Metastatic Liver Carcinoma in the Adrenal Gland (tissue), 2 donors: ENCODE results near the genes TOMM22 and DNAL4.

GRCh38 chr22:38657168-38657597 lies 745 bp downstream of the CBY1 start:
- PRO-cap, 2 experiments = no peak in any of the 2 experiments

DNA sequence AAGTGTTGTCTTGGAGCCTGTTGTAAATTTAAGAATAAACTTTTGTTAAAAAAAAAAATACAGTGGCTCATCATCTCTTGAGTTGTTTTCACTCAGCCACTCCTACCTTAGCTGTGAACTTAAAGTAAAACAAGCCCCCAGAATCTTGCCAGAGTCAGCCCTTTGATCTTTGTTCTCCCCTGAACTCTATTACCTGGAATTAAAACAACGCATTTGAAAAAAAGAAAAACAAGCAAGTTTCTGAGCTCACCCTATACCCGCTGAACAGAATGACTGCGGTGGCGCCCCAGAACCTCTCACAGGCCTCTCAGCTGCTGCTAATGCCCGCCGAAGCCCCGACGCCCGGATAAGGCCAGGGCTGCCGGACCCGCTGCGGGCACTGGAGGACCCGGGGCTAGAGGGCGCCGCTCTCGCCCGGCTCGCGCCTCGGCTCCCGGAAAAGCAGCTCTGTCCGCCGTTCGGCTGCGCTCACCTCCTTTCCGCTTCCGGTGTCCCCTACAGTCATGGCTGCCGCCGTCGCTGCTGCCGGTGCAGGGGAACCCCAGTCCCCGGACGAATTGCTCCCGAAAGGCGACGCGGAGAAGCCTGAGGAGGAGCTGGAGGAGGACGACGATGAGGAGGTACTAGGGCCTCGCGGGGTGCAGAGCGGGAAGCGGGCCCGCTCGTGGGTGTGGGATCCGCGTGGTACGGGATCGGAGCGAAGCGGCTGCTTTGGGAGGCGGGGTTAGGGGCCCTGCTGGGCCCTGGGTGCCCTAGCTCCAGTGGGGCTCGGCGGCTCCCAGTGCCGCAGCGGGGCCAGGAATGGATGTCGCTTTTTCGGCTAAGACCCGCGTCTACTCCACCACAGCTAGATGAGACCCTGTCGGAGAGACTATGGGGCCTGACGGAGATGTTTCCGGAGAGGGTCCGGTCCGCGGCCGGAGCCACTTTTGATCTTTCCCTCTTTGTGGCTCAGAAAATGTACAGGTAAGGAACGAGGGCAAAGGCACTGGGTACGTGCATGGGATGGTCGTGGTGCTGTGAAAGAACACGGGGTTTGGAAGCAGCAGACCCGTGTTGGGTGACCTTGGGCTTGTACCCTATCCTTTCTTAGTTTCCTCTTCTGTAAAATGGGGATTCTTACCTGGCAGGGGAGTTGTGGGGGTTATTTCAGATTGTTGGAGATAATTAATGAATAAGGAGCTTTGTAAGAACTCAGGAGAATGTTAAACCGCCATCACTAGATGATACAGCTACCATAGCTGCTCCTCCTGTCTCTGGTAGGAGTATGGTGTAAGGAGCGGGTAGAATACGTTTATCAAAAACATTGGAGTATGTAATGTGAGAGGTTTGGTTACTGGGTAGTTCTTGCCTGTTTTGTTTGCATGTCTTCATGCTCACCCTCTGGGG lies at the start of gene TOMM22:
TSS of gene TOMM22 (plus strand) at position 482 of the 1,389 bp plus-strand sequence.
- PRO-cap, 2 experiments = peak in 2 of 2 experiments; most common plus-strand start position 482 of the sequence (in 2); most common minus-strand start position 443 of the sequence (in 1)

GRCh38 chr22:38682986-38683330 lies 1.2 kb downstream of the TOMM22 start:
- PRO-cap, 2 experiments = no peak in any of the 2 experiments

- PRO-cap, 2 experiments = no peak in any of the 2 experiments
Observed at GRCh38 chr22:38684540-38685603, 3.1 kb downstream of the TOMM22 start.

DNA sequence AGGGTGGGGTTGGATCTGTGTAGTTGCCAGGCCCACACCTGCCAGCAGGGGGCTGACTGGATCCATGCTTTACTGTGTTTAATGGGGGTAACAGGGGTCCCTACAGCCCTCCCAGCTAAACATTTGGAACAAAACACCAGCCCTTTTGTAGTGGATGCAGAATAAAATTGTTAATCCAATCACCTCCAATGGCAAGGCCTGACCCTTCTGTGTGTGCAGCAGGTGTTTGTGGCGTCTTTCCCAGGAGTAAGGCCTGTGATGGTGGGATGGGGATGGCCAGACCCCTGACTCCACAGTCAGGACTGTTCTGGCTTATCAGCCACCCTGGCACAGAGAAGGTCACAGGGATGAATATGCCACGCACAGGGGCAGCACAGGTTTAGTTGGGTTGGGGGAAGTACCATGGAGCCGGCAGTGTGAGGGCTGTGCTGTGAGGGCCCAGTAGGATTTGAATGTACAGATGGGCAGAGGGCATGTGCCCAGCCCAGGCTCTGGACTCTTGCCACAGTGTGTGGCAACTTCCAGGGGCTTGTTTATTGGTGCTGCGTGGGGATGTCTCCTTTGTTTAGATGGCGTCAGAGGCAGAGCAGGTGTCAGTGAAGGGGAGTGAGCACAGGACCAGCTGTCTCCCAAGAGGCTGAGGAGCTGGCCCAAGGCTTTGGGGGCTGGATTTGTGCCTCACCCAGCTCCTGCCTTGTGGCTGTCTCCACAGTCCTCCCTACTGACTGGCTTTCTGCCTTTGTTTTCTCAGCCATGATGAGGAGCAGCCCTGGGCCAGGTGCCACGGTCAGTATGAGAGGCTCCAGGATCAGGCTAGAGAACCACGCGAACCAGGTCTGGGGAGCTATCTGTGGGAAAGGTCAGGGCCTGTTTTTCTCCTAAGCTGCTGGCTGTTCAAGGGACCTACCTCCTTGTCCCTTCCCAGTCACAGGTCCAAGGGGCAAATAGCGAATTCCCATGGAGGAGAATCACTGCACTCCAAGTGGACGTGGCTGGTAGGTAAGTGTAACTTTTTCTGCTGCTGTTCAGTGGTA lies 22.1 kb downstream of the SUN2 start:
- PRO-cap, 2 experiments = peak in 1 of 2 experiments; most common plus-strand start position 596 of the sequence (in 1); most common minus-strand start position 727 of the sequence (in 1)

DNA sequence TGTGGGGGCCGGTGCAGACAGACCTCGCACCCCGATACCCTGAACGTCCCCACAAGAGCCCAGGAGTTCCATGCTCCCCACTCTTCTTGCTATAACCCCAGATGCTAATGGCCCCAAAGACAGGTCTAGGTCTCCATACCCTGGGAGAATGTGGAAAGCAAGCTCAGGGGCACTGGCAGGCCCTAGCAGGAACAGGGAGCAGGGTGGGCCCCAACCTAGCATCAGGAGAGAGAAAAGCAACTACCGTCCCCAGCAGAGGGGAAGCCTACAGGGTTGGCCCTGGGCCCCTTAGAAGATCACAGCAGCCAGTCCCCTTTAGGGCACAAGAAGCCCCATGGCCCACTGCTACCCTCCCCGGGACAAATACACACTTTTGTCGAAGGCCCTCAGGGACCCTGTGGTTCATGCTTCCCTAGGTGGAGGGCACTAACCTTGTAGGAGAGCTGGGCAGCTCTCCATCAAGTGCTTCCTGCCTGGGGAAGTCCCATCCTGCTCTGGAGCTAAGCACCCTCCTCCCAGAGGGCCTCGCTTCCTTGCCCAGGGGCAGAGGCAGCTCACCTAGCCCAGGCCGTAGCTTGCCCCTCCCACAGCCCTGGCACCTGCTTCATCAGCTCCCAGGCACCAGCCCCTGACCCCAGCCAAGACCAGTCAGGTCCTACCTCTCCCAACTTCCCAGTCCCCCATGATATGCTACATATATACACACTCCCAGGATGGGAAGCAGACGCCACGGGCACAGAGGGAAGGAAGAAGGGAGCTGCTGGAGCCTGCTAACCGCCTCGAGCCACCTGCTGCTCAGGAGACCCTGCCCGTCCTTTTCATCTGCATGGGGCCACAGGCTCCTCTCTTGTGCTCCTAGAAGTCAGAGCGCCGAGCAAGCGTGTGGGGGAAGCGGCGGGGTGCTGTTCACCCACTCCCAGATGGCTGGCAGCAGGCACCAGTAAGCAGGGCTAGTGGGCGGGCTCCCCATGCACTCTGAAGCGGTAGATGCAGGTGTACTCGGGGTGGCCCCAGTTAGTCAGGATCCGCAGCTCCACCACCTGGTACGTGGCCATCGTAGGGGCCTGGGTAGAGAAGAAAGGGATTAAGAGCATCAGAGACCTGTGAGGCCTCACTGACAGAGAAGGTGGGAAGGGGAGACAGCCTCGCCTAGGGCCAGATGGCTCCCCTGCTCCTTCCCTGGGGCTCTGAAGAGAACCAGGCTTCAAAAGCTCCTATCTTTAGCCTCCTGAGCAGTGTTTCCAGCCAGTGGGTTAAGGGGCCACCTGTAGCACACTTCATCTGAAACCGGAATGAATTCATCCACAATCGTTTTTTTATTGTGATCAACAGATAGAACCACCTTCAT lies 20.0 kb downstream of the SUN2 start:
- PRO-cap, 2 experiments = no peak in any of the 2 experiments

DNA sequence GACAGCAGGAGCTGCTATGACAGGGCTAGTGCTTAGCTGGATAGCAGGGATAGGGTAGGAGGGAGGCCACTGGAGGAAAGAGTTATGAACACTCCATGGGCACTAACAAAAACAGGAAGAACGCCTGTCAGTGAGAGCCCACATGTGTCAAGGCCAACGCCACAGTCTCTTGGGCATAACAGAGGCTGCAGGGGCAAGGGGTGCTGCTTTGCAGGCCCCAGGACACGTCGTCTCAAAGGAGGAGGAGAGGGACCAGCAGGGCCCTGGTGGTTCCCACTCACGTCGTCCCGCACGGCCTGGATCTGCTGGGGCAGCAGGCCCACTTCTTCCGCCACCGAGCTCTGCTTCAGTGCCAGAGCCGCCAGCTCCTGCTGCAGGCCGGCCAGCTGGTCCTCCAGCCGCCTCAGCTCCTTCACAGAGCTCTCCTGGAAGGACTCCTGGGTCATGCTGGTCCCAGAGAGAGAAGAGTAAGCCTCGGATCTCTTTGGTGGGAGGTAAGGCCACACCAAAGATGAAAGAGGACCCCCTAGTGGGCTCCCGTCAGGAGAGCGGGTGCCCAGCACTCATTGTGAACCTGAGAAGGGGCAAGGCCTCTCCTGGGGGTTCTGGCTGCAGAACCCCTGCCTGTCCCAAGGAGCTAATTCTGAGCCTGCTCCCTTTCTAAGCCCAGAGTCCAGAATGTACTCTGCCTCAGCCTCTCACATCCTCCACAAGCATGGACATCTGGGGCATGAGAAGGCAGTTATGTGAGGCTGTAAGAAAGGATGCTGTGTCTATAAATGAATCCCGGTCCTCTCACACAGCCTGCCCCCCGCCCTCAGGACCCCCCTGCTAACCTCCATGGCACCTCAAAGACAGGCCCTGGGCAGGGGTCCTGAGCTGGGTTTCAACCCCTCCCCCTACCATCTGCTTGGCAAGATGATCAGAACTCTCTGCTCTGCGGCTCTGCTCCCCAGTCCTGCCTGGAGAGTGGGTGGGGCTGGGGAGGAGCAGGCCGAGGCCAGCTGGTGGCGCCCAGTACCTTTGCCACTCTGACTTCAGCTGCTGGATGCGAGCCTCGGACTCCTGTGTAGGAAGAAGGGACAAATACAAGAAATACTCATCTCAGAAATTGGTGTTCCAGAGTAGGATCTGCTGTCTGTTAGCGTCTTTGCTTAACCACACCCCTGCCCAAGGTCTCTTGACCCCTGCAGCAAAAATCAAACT lies 15.4 kb downstream of the SUN2 start:
- PRO-cap, 2 experiments = no peak in any of the 2 experiments

DNA sequence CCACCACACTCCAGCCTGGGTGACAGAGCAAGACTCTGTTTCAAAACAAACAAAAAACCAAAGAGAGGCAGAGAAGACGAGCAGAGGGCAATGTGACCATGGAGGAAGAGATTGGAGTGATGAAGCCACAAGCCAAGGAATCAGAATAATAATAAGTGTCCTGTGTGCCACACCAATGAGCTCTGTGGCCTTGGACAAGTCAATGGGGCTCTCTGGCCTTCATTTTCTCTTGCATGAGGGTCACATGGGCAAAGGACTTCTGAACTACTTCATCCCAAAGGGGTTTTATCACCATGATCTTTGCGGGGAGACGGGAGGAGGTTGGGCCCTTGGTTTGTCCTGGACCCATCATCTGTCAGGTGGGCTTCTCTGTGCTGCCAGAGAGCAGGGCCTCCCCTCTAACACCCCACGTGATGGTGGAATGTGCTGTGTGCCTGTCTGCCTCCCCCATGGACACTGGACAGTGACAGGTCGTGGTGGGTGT lies 2.3 kb upstream of the SUN2 start:
- PRO-cap, 2 experiments = no peak in any of the 2 experiments

GRCh38 chr22:38793317-38794577 lies at the start of gene DNAL4:
DNAL4 (minus strand) TSS chr22:38794143.
- PRO-cap, 2 experiments = peak in 2 of 2 experiments; most common plus-strand start chr22:38794275 (in 2); most common minus-strand start chr22:38794125 (in 1)

- PRO-cap, 2 experiments = no peak in any of the 2 experiments
Observed at GRCh38 chr22:39017448-39018191, 3.3 kb upstream of the APOBEC3D start.

GRCh38 chr22:39143938-39144422 lies 8.5 kb downstream of the CBX7 start:
- PRO-cap, 2 experiments = no peak in any of the 2 experiments

- PRO-cap, 2 experiments = no peak in any of the 2 experiments
Observed at GRCh38 chr22:39148566-39149482, 3.7 kb downstream of the CBX7 start.

- PRO-cap, 2 experiments = no peak in any of the 2 experiments
Observed at GRCh38 chr22:39240558-39241385, 4.0 kb downstream of the PDGFB start.

GRCh38 chr22:39241903-39242779 lies 2.6 kb downstream of the PDGFB start:
- PRO-cap, 2 experiments = no peak in any of the 2 experiments

DNA sequence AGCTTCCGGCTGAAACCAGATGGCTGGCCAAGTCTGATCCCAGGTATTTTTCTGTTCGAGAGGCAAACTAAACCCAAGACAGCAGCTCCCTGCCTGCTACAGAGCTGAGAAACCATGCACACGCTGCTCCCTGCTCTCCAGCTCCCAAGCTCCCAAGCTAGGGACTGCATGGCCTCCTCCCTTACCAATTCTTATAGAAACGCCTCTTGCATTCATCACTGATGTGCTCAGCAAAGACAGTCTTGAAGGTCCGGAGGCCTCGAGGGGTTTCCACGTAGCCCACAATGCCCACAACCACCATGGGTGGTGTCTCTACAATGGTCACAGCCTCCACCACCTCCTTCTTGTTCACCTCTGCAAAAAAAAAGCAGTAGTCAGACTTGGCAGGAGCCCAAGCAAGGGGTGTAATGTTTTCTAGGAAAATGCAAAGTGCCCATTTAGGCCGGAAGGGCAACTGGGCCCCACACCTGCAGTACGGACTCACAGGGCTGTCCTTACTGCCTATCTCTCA lies 2.1 kb downstream of the RPL3 start:
- PRO-cap, 2 experiments = no peak in any of the 2 experiments

DNA sequence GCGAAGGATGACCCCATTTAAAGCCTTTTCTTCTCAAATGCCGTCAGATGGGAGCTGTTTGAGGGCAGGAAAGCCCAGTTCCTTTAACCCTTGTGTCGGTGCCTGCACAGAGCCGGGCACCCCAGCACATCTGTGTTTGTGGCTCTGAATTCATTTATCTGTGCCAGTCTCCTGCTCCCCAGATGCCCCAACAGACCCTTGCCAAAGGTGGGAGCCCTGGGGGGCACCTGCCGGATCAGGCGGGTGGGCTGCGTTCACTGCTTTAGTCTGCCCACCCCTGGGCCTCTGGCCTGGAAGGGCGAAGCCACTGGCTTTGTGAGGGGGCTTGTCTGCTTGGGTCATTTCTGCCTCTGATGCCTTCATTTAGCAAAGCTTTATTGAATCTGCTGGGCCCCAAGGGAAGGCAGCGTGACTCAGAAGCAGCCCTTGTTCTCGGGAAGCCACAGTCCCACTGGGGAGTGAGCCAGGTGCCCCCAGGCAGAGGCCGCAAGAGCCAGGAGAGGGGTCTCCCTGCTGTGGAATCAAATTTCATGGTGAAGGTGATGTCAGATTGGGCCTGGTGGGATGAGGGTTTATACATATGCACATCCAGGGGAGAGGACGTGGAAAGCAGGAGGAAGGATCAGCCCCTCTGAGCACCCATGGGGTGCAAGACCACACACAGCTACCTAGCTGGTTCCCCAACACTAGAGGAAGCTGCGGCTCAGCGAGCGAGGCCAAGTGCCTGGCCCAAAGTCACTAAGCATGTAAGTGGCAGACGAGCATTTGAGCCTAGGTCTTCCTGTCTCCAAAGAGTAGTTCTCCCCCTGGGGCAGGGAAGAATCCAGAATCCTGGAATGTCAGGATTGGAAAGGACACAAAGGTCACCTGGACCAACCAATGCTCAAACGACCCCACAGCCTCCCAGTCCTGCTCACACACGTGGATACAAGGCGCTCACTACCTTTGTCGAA lies 1.8 kb downstream of the SYNGR1 start:
- PRO-cap, 2 experiments = no peak in any of the 2 experiments

DNA sequence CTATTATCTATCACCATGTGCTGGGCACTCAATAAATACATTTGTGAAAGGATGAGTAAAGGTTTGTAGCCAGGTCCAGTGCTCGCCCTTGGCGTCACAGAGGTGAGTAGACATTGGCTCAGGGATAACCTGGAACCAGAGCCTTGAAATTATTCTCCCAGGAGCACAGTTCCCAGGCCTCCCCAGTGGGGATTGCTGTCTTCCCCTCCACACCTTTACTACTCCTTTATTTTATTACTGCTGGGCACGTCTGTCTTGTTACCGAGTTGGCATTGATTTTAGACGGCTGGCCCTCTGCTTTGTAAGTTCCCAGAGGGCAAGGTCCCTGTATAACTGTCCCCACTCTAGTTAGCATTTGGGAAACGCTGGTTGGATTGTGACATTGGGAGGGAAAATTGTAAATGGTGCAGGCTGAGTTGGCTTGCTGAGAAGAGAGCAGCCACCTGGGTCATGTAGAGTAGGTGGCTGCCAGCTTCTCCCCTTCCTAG lies 1.6 kb downstream of the TAB1 start:
- PRO-cap, 2 experiments = peak in 2 of 2 experiments; most common minus-strand start position 274 of the sequence (in 2)

GRCh38 chr22:39405369-39406104 lies 6.0 kb downstream of the TAB1 start:
- PRO-cap, 2 experiments = no peak in any of the 2 experiments

GRCh38 chr22:39430713-39431253 lies 26.0 kb upstream of the MGAT3 start:
- PRO-cap, 2 experiments = no peak in any of the 2 experiments

- PRO-cap, 2 experiments = no peak in any of the 2 experiments
Observed at GRCh38 chr22:39558177-39558976, 12.2 kb upstream of the CACNA1I start.